Cardiac ventricle fibroblast (primary cell): Measurements from ENCODE around the genes CELF4 and SETBP1.

DNA sequence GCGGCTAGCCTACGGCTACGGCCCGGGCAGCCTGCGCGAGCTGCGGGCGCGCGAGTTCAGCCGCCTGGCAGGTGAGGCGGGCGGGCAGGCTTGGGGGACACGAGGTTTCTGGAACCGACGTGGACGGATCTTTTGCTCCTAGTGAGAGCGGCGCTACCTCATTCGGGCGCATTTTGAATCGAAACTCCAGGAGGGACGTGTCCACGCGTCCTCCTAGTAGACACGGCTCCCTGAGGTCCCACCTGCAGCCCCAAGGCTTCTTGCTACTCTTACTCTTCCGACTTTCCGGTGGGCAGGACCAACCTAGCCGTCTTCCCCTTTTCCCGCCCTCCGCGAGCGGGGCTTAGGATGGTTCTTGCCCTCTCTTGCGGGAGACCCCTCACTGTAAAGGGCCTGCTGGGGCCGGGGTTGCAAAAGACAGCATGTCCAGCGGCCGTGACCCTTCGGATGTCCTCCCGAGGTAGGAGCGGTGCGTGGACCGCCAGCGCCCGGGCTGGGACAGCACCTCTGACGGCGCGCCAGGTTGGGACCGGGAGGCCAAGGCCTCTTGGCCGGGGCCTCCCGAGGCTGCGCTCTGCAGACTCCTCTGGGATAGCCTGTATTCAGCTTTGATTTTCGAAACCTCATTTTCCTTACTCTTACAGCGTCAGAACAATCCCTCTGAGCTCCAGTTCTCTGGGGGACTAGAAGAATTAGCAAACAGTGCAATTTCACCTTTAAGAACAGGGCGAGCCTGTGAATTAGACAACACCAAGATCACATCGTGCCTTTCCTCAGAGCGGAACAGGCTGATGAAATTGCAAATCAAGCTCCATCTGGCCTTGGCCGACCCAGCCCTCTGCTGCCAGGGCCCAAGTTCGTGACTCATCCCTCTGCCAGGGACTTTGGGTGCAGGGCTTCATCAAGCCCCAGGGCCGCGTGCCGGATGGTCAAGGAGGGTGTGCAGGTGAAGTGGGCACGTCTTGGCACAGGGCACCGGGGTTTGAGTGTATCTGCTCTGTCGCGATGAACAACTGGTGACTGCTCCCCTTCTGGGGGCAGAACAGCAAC, 639 bp downstream of the MOCOS start:
- RAMPAGE, long total RNA, result no peak

DNA sequence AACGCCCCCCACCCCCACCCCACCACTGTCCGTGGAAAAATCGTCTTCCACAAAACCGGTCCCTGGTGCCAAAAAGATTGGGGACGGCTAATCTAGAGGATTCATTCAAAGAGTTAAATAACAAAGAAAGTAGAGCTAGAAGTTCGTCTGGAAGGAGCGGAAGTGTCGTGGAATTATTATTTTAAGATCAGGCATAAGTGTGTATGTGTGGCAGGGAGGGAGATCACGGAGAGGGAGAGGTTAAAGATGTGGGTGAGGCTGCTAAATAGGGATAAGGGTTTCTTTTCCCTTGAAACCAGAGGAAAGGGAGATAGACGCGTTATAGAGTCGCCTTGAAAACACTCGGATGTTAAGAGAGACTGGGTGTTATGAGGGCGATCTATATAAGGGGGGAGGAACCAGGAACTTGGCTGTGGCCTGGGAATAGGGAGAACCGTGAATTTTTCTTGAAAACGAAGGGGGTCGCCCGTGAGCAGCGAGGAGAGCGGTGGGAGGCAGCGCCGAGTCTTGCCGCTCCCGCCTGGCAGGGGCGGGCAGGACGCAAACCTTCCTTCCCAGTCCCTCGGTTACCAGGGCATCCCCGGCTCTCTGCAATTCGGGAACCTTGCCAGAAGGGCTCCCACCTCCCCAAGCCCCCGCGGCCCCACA, 1.1 kb upstream of the FHOD3 start:
- RAMPAGE, long total RNA, result no peak

DNA sequence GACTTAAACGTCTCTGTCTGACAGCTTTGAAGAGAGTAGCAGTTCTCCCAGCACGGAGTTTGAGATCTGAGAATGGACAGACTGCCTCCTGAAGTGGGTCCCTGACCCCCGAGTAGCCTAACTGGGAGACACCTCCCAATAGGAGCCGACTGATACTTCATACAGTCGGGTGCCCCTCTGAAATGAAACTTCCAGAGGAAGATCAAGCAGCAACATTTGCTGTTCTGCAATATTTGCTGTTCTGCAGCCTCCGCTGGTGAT, 283.1 kb downstream of the KIAA1328 start:
- RAMPAGE, long total RNA, result no peak

DNA sequence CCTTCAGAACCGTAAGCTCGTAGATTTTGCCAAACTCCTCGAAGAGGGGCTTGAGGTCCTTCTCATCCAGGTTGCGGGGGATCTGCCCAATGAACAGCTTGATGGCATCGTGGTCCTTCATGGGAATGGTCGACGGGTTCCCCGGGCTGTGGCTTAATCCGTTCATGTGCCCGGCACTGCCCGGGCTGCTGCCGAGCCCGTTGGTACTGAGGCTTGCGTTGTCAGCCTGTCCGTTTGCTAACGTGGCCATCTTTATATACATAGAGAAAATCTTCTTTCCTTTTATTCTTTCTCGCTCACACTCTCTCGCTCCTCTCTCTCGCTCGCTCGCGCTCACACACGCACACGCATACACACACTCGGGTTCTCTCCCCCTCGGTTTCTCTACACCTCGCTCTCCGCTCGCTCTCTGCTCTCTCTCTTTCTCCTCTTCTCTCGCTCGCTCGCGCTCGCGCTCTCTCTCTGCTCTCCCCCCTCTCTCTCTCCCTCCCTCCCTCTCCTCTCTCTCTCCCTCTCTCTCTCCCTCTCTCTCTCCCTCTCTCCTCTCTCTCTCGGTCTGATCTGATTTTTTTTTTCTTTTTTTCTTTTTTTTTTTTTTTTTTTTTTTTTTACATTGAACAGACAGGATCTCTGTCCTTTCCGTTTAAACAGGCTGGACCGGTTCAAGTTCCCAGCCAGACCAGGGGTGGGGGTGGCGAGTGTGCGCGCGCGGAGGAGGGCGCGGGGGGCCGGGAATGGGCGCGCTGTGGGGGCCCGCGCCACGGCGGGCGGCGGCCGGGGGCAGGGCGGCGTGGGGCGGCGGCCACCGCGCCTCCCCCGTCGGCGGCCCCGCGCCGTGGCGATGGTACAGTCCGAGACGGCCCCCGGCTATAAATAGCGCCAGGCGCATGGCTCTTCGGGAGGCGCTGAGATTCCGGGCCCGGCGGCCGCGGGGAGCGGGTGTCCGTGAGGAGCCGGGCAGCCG, at the start of gene CELF4:
Gene CELF4, minus strand, starts transcription at position 419 of the 964 bp plus-strand sequence.
- RAMPAGE, long total RNA, result no peak

- RAMPAGE, long total RNA, result no peak
These were observed 3.1 kb upstream of the CELF4 start for GRCh38 chr18:37568617-37569244.

GRCh38 chr18:37577033-37577425, 11.4 kb upstream of the CELF4 start:
- RAMPAGE, long total RNA, result no peak

DNA sequence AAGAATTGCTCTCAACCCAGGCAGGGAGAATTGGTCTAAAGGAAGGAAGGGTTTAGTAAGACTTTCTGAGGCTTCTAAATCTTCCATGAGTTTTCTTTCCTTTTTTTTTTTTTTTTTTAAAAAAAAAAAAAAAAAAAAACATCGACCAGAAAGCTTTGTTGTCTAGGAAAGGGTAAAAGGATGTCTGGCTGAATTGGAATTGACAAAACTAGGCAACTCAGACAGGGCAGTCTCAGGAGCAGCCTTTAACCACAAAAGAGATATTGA, 429.3 kb upstream of the CELF4 start:
- RAMPAGE, long total RNA, result no peak

DNA sequence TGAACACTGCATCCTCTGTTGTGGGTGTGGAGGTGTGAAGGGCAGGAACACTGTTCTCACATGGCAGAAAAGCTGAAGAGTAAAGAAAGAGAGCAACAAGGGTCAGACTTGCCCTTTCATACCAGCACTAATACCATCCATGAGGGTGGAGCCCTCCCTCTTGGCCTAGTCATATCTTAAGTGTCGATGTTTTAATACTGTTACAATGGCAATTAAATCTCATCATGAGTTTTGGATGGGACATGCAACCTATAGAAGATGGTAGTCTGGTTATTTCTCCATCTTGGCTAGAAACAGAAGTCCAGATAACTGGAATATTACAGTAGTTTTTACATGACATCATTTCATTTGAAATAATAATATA, 1520.6 kb upstream of the CELF4 start:
- RAMPAGE, long total RNA, result no peak

- RAMPAGE, long total RNA, result no peak
These were observed 153.0 kb downstream of the PIK3C3 start for GRCh38 chr18:42107939-42108611.

- RAMPAGE, long total RNA, result no peak
These were observed 158.7 kb downstream of the PIK3C3 start for GRCh38 chr18:42113642-42114274.

GRCh38 chr18:42299310-42299637, 344.2 kb downstream of the PIK3C3 start:
- RAMPAGE, long total RNA, result no peak

DNA sequence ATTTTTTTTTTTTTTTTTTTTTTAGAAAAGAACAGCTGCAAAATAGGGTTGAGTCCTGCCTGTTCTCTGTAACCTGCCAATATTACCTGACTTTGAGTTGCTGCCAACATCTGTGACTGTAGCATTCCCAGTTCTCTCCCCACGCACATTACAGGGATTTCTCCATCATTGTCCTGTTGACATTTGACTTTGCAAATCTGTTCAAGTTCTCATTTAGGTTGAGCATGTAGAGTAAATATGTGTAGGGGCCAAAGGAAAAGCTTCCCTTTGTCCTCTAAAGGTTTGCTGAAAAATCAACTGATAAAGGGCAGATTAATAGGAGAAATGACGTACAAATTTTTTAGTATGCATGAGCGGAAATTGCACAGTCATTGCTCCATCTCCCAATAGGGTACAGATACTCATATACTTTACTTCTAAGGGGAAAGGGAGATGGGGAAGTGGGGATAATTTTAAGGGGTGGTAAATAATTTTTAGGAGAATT, 385.5 kb downstream of the PIK3C3 start:
- RAMPAGE, long total RNA, result no peak

GRCh38 chr18:44680744-44681427, at the start of gene SETBP1:
Gene SETBP1, plus strand, starts transcription at chr18:44680888.
- RAMPAGE, long total RNA, result no peak

DNA sequence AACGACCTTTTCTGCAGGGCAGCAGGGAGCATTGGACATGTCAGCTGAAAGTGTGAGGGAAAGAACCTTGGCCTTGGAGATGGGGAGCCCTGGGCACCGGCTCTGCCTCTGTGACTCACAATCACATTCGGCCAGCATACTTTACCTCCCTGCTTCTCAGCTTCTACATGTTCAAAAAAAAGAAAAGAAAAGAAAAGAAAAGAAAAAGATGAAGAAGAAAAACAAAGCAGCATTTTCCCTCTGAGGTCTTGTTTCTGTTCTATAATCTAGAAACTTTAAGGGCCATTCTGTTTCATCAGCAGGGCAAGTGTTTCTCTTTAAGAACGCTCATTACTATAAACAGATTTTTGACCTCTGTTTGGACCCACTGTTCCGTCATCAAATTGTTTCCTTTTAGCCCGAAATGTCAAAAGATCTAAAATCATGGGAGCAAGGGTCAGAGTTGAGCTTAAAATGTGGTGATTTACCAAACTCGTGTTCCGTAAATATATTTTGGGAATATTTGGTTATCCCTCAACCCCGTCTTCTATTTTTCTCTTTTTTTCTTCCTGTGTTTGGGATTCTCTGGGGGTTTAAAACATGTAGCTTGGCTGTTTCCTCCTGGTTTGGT, 28.0 kb downstream of the SETBP1 start:
- RAMPAGE, long total RNA, result no peak

GRCh38 chr18:44711082-44711610, 30.5 kb downstream of the SETBP1 start:
- RAMPAGE, long total RNA, result no peak

GRCh38 chr18:44816603-44817045, 135.9 kb downstream of the SETBP1 start:
- RAMPAGE, long total RNA, result no peak

DNA sequence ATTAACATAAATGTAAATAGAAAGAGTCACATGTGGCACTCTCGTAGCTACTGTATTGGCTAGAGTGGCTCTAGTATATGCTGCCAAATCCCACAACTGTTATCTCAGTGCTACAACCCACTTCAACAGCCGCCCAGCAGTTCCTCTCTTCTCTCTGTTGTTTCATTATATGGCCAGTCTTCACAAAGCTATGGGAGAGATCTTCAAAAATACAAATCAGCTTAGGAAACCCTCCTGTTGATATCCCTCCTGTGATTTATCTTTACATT, 425.8 kb downstream of the SETBP1 start:
- RAMPAGE, long total RNA, result no peak

DNA sequence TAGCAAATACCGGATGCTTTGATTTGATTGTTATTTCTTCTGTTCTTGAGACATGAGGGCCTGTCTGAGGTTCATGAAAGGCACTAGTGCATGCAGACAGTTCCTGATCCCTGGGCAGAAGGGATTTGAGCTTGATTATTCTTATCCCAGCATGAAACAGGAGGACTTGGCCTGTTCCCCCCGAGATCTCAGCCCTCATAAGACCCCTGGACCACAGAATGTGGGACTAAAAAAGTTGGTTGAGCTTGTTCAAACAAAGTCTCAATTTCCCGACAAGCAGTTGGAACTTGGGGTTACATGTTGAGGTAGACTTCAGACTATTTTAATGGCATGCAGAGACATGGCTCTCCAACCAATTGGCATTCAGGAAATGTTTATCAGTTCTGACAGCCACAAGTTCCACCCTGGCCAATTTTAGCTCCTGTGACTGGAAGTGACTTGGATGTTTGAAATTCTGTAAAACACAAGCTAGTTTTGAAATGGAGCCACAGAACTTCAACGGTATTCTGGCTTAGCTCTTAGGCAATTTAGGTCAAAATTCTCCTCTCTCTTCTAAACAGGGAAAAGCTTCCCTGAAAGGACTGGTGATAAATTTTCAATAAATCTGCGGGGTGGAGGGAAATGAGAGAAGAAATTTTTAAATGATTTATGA, 366.9 kb upstream of the SLC14A2 start:
- RAMPAGE, long total RNA, result no peak

GRCh38 chr18:45370227-45371040, 244.8 kb upstream of the SLC14A2 start:
- RAMPAGE, long total RNA, result no peak

DNA sequence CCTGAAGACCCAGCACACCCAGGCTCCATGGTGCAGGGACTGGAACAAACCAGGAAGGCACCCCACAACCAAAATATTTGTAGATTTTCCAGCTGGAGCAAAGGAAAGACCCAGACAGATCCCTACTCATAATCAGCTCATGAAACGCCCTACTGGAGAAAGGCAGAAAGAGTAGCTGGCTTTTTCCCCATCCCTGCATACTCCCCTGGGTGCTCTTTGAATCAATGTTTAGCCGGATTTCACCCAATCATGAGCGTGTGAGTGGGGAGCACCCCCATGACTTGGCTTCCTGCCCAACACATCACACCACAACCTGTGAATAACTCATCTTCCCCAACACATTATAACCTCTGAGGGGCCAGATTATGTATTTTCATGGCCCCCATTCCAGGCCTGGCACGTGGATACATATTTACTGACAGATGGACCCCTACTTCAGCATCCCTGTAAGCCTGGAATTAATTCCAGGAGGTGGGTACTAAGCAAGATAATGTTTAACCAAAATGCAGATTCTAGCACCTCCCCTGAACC, 35.1 kb upstream of the SLC14A1 start:
- RAMPAGE, long total RNA, result no peak